Choroid plexus epithelial cell (primary cell): ENCODE results near the genes FOSB and RSPH6A.

DNA sequence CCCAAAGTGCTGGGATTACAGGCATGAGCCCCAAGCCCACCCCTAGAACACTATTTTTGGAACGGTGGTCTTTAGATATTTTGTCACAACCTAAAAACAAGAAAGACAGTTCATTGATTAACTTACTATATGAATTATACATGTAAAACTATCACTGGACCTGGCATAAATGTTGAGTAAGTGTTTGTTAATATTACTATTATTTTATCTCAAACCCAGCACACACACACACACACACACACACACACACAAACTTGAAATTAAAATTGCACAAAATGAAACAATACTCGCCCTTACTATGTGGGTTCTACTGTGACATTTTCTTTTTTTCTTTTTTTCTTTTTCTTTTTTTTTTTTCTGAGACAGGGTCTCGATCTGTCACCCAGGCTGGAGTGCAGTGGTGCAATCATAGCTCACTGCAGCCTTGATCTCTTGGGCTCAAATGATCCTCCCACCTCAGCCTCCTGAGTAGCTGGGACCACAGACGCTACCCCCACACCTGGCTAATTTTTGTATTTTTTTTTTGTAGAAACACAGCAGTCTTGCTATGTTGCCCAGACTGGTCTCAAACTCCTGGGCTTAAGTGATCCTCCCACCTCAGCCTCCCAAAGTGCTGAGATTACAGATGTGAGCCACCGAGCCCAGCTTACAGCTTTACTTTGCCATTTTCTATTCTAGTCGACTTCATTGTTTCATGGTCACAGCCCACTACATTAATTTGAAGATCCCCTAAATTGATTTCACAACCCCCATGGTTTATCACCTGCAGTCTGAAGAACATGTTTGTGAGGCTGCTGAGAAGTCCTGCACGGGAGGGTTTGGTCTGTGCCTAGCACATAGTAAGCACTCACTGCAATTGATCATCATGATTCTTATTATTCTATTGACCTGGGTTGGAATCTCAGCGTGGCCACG, 3.6 kb downstream of the BCL3 start:
- RRBS: no CpG with 5 or more reads among the region's 9 CpGs

DNA sequence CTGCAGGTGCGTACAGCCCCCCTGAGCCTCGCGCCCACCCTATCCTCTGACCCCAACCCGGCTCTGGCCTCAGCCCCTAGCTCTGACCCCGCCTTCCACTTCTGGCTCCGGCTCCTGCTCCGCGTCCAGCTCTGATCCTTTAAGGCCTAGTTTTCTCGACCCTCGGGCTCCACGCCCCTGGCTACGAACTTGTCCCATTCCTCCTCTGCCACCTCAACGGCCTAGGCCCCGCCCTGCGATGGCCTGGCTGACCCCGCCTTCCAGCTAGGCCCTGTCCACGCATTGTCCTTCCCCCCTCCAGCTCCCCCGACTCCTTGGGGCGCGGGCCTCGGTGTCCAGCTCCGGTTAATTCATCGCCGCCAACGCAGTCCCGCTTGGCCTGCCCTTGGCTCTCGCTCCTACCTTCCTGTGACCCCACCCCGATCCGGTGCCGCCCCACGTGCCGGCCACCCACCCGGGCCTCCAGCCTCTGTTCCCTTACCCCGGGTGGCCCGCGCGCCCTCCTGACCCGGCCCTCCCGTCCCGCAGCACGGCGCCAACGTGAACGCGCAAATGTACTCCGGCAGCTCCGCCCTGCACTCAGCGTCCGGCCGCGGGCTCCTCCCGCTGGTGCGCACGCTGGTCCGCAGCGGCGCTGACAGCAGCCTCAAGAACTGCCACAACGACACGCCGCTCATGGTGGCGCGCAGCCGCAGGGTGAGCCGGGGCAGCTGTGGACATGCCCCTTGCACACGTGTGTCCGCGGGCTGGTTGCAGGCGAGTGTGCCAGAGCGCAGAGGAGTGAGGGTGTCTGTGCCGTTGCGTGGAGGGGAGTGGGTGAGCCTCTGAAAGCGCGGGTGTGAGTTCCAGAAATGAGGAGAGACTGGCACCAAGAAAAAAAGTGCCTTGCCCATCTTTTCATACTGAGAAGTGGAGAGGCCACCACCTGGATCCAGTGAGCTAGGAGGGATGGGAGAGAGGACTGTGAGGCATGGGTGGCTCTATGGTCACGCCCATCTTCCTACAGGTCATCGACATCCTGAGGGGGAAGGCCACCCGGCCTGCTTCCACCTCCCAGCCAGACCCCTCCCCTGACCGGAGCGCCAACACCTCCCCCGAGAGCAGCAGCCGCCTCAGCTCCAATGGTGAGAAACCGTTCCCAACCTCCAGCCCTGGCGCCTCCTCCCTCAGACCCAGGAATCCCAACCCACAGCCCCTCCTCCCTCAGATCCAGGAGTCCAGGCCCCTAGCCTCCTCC, 9.6 kb downstream of the BCL3 start:
- RRBS: 2% methylated on average over 20 of the region's 82 CpGs

DNA sequence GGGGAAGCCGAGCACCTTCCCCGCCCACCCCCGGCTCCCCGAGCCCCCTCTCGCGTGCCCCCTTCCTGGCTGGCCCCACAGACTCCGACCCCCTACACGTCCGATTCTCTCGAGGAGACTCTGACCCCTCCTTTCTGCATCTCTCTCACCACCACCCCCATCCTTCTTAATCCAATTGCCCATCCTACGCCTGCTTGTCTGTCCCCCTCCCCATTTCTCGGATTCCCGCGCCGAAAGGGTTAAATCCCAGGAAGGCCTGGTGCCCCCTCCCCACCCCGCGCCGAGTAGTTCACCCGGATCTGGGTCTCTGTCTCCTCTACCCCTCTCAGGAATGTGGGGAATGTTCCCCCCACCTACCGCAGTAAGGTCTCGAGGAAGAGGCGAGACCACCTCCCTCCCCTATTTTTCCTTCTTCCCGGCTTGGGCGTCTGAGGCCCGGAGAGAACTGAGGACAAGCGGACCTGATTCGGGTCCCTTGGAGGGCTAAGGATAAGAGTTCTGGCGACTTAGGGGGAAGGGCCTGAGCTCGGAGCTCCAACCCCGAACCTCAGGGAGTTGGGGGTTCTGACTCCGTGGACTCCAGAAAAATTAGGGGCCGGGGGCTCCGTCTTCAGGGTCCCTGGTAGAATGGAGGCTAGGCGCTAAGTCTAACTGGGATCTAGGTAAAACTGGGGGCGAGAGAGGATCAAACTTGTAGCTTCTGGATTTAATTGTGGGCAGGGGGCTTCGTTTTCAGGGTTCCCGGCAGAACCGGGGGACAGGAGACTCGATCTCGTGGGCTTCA, 771 bp downstream of the NECTIN2 start:
- RRBS: 2% methylated on average over 3 of the region's 40 CpGs

DNA sequence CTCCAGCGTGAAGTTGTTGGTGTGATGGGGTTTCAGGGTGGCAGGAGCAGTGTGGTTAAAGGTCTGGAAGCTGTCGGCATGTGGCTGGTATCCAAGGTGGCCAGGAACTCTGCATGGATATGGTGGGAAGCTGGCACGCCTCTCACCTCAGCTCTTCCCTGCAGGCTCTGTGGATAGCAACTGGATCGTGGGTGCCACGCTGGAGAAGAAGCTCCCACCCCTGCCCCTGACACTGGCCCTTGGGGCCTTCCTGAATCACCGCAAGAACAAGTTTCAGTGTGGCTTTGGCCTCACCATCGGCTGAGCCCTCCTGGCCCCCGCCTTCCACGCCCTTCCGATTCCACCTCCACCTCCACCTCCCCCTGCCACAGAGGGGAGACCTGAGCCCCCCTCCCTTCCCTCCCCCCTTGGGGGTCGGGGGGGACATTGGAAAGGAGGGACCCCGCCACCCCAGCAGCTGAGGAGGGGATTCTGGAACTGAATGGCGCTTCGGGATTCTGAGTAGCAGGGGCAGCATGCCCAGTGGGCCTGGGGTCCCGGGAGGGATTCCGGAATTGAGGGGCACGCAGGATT, 2.6 kb upstream of the APOE start:
- RRBS: no CpG with 5 or more reads among the region's 17 CpGs

GRCh38 chr19:44927692-44928200, 13.3 kb downstream of the APOC1 start:
- RRBS: no CpG with 5 or more reads among the region's 12 CpGs

DNA sequence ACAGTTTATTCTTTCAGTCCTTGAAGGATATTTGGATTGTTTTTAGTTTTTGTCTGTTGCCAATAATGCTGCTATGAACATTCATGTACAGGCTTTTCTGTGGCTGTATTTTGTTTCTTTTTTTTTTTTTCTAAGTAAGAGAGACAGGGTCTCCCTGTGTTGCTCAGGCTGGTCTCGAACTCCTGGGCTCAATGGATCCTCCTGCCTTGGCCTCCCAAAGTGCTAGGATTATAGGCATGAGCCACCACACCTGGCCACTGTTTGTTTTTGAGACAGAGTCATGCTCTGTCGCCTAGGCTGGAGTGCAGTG, 3.9 kb downstream of the CLPTM1 start:
- RRBS: no CpG with 5 or more reads among the region's 2 CpGs

DNA sequence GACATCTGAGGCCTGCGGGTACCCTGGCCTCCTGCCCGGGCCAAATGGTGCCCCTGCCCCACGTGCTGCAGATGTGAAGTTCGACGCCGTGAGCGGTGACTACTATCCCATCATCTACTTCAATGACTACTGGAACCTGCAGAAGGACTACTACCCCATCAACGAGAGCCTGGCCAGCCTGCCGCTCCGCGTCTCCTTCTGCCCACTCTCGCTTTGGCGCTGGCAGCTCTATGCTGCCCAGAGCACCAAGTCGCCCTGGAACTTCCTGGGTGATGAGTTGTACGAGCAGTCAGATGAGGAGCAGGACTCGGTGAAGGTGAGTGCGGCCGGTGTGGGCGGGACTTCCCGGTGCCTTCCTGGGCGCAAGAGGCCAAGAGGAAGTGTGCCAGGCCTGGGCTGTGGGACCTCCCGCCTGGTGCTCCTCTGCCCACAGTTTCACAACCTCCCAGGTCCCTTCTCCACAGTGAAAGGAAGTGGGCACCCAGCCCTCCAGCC, 14.1 kb upstream of the RELB start:
- RRBS: no CpG with 5 or more reads among the region's 22 CpGs

GRCh38 chr19:45079578-45080131, 595 bp downstream of the GEMIN7 start:
- RRBS: 0% methylated on average over 1 of the region's 16 CpGs

- RRBS: no CpG with 5 or more reads among the region's 9 CpGs
Observed at GRCh38 chr19:45080132-45080756, 1.2 kb downstream of the GEMIN7 start.

DNA sequence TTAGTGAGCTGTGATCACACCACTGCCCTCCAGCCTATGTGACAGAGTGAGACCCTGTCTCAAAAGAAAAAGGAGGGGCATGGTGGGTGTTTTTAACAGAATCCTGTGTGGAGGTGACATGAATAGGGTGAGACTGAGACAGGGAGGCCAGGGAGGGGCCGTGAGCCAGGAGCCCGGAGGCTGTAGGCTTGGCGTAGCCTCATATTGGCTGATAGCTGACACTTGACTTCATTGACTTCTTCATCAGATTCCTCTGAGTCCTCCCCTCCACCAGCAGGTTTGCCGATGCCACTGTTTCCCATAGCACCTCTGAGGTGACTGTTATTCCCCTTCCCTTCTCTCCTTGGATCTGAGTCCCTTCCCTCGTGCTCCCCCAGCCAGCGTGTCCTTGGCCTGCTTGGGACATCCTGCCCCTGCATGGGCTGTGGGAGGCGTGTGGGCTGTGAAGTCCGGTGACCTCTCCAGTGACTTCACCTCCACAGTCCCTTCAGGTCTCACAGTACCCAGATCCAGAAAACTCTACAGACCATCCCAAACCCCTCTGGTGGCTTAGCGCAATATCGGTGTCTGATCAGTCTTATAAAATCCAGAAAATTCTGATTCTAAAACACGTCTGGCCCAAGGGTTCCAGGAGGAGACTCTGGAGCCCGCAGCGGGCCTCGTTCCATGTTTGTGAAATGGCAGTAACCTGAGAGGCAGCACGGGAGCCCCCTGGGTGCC, 8.8 kb downstream of the PPP1R37 start:
- RRBS: no CpG with 5 or more reads among the region's 15 CpGs

GRCh38 chr19:45251377-45252304, 570 bp downstream of the MARK4 start:
- RRBS: 2% methylated on average over 28 of the region's 64 CpGs

DNA sequence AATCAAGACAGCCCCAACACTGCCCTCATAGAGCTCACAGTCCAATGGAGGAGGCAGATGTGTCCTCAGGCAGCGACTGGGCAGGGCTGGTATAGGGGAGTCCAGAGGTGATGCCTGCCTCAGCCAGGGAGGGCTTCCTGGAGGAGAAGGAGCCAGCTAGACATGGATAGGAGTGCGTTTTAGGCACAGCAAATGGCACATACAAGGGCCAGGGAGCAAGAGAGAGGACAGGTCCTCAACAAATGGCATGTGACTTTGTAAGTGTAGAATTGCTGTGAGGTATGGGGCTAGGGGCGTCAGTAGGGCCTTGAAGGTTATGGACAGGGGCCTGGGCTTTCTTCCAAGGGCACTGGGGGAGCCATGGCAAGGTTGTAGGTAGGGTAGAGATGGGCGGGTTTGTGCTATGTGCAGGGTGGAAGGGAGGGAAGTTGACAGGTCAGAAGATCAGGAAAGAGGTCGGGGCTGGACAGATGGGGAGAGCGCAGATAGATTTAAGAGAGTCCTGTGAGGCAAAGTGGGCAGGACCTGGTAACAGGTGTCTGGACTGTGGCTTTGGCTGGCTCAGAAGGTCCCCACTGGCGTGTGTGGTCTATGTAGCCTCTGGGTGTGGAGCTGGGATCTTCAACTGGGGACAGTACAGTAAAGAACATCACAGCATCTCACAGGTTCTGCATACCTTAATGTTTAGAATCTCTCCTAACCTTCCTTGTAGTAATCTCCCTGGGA, 17.9 kb downstream of the CKM start:
- RRBS: no CpG with 5 or more reads among the region's 7 CpGs

- RRBS: no CpG with 5 or more reads among the region's 7 CpGs
Observed at GRCh38 chr19:45442798-45443230, 19.1 kb upstream of the ERCC1 start.

GRCh38 chr19:45467262-45468102, at the start of gene FOSB:
TSS of gene FOSB (plus strand) at chr19:45467996.
- RRBS: 2% methylated on average over 17 of the region's 62 CpGs

- RRBS: 2% methylated on average over 8 of the region's 55 CpGs
Observed at GRCh38 chr19:45468754-45469369, 1.1 kb downstream of the FOSB start.

DNA sequence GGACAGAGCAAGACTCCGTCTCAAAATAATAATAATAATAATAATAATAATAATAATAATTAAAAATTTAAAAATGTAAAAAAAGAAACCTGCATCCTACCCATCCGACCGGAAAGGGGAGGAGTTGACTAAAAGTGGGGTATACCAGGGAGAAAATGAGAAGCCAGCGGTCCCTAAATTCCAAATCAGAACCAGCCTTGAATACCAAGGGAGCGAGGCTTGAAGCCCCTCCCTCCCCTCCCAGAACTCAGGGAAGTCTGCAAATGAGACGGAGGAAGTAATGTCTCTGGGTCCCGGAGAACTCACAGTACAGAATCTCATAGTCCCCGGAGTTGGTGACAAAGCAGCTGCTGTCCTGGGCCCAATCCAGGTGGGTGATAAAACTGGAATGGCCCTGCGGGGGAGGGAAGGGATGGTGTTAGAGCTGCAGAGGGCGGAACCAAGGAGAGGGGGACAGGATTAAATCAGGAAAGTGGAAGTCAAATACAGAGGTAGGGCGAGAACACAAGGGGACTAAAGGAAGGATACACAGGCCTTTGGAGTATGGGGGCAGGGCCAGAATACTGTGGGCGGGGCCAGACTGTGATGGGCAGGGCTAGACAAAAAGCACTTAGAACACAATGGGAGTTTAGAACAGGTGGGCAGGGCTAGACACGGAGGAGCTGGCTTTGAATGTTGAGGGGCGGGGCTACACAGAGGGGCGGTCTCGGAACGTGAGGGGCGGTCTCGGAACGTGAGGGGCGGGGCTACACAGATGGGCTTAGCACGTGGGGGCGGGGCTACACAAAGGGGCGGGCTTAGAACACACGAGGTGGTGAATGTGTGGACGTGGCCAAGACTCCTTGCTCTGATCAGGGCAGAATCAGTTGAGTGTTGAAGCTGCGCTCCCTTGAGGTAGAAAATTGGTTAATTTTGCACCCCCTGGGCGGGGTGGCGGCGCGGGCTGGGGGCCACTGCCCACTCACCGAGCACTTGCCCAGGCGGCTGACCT, 13.8 kb upstream of the GPR4 start:
- RRBS: no CpG with 5 or more reads among the region's 33 CpGs

- RRBS: no CpG with 5 or more reads among the region's 15 CpGs
Observed at GRCh38 chr19:45687307-45687799, 4.4 kb downstream of the SNRPD2 start.

DNA sequence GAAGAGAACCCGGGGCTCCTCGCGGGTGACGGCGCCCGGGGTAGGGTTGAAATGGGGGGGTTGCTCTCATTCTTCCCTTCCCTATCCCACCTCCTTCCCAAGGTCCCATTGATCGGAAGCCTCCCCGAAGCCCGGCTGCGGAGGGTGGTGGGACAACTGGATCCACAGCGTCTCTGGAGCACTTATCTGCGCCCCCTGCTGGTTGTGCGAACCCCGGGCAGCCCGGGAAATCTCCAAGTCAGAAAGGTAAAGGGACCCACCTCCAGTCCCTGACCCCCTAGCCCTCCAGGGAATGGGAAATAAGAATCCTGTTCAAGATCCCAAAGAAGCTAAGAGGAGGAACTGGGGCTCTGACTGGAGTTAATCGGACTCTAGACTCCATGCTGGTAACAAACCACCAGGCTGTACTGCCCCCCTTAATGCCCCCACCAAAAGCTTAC, 865 bp downstream of the QPCTL start:
- RRBS: under 1% methylated on average over 9 of the region's 16 CpGs

DNA sequence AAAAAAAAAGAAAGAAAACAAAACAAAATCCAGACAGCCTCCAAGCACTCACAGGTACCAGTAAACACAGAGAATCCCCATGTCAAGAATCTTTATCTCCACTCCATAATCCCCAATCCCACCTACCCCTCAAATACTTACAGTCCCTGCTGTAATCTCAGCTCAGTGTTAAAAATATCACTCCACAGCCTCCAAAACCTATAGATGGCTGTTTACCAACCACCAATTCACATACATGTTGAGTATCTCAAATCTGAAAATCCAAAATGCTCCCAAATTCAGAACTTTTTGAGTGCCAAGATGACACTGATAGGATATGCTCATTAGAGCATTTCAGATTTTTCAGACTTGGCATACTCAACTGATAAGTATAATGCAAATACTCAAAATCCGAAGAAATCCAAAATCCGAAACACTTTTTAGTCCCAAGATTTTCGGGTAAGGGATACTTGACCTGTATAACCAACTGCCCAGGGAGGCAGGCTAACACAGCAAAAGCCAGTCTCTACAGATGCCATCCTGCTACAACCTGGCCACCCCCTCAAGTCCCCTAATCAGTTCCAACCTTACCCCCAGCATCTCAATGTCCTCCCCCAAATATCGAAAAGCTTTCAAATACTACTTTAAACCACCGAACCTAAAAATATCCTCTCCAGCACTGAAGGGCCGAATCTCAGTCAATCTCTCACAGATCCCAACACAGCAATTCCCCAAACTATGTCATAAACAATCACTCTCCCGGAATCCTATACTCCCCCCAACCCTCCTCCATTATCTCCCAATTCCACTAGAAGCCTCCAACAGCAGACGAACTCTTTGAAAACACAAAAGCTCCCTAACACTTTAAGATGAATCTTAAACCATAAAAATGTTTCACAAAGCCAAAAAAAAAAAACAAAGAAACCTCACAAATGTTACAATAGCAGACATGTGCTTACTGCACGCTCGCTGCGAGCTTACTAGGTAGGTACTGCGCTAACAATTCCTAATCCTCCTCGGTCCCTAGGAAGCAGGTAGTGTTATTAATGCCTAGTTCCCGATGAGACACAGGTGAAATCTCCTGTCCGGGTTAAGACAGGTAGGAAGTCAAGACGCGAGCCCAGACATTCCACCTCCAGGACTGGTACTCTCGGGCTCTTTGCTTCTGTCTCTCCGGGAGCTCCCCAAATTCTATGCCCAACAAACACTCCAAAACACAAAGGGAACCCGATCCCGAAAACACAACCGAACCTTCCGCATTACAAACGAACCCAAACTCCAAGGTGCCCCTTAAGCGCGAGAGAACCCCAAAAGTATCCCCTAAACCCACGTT, 14.4 kb downstream of the FBXO46 start:
- RRBS: 1% methylated on average over 5 of the region's 27 CpGs

GRCh38 chr19:45815030-45815767, at the start of gene RSPH6A:
TSS of gene RSPH6A (minus strand) at chr19:45815308.
- RRBS: 10% methylated on average over 4 of the region's 55 CpGs